Astrocyte (in vitro differentiated cells and primary cell): ENCODE measurements around the gene ZNF101.

DNA sequence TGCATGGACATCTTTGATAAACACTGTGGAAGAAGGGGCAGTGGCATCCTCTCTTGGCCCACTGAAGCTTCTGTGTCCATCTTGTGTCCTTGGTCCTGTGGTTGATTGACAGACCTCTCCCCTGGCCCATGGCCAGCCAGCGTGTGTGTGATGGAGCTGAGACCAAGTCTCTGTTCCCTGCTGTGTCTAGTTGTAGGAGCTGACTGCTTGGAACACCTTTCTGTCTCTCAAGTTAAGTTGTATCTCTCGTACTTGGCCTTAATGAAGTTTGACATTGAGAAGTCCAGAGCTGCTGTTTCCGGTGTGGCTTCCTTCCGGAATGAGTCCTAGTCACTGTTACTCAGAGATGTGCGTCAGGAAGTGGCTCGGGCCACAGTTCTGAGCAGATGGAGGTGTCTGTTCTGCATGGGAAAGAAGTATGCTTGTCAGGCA, 54.2 kb downstream of the GATAD2A start:
- PRO-cap, result no peak
- RRBS, 2 experiments, result no CpG with 5 or more reads among the region's 6 CpGs

GRCh38 chr19:19460752-19461725, 54.3 kb downstream of the TSSK6 start:
- PRO-cap, result no peak
- RRBS, 2 experiments, result 42% methylated on average over 3 of the region's 26 CpGs

DNA sequence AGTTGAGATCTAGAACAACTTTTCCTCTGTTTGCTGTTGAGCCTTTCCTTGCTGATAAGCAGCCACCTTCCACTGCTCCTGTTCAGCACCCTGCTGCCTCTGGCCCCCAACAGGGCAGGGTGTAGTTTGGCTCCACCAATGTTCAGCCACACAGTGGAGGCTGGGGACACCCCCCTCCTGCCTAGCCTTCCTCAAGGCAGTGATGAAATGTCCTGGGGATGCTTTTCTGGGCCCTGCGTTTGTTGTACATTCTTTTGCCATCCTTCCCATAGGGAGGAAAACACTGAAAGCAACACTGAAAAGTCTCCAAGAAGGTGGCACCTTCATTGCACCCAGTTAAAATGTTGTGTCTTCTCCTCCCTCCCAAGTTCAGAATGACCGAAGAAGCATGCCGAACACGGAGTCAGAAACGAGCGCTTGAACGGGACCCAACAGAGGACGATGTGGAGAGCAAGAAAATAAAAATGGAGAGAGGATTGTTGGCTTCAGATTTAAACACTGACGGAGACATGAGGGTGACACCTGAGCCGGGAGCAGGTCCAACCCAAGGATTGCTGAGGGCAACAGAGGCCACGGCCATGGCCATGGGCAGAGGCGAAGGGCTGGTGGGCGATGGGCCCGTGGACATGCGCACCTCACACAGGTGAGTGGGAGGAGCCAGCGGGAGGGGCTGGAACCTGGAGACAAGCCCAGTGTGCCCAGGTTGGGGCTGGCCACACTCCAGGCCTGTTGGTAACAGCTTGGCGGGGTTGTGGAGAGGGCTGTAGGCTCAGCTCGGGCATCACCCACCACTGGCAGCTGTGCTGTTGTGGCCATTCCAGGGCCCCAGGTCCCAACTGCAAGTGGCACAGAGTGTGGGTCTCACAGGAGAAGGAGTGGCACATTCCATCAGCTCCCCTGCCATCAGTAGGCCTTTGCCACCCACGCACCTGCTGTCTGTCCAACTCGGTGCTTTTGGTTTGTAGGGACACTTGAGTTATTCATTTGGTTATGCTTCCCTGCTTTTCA, 50.1 kb downstream of the TSSK6 start:
- PRO-cap, result no peak
- RRBS, 2 experiments, result no CpG with 5 or more reads among the region's 20 CpGs

- PRO-cap, result no peak
- RRBS, 2 experiments, result no CpG with 5 or more reads among the region's 14 CpGs
Observed at GRCh38 chr19:19476478-19477222, 38.7 kb downstream of the TSSK6 start.

DNA sequence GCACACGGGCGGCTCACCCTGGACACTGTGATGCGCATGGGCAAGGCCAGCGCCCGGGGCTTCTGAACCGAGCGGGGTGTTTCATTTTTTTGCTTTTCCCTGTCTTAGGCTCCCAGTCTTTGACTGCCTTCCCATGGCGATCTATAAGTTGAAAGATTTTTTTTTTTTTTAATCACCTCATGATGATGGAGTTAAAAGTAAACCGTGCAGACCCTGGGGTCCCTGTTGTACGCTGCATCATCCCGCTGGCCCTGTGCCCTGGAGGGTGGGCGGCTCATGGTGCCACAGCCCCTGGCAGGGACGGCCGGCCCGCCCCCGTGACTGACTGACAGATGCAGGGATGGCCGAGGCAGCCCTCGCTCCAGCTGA, 9.5 kb downstream of the TSSK6 start:
- PRO-cap, result no peak
- RRBS, 2 experiments, result 95 to 97% methylated on average over 5 of the region's 18 CpGs

DNA sequence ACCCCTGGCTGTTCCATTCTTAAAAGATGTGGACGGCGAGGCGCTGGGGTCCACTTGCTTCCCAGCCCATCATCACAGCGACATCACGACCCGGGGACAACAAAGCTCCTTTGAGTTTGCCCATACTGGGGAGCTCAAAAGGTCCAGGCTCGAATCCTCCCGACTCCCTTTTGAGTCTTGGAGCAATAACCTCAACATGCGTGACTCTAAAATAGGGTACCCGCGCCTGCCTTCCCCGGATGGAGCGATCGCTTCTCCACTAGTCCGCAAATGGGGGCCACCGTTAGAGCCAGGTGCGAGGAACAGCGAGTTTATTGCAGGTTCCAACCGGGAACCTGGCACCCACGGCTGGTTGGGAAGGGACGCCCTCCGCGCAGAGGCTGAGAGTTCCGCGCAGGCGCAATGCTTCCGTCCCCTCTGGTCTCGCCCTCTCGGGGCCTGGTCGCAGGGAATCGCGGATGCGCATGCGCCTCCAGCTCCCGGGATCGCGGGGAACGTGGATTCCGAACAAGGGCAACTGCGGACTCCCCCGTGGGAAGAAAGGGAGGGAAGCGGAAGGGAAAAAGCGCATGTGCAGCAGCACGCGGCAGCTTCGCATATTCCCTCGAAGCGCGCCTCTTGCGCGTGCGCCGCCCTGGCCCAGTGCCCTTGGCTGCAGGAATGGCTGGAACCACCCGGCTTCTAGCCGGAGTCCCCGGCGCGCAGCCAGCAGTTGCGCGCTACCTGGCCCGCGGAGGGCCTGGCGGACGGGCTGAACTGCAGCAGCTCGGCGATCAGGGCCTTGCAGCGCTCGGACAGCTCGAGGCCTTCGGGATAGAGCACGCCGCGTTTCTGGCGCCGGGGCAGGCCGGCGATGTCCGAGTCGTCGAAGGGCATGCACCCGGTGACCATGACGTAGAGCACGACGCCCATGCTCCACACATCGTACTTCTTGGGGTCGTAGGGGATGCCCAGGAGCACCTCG, 1.1 kb downstream of the TSSK6 start:
- PRO-cap, result no peak
- RRBS, 2 experiments, result 24 to 32% methylated on average over 7 of the region's 87 CpGs

GRCh38 chr19:19629972-19631035, 2.3 kb upstream of the LPAR2 start:
- PRO-cap, result no peak
- RRBS, 2 experiments, result 95% methylated on average over 4 of the region's 22 CpGs

DNA sequence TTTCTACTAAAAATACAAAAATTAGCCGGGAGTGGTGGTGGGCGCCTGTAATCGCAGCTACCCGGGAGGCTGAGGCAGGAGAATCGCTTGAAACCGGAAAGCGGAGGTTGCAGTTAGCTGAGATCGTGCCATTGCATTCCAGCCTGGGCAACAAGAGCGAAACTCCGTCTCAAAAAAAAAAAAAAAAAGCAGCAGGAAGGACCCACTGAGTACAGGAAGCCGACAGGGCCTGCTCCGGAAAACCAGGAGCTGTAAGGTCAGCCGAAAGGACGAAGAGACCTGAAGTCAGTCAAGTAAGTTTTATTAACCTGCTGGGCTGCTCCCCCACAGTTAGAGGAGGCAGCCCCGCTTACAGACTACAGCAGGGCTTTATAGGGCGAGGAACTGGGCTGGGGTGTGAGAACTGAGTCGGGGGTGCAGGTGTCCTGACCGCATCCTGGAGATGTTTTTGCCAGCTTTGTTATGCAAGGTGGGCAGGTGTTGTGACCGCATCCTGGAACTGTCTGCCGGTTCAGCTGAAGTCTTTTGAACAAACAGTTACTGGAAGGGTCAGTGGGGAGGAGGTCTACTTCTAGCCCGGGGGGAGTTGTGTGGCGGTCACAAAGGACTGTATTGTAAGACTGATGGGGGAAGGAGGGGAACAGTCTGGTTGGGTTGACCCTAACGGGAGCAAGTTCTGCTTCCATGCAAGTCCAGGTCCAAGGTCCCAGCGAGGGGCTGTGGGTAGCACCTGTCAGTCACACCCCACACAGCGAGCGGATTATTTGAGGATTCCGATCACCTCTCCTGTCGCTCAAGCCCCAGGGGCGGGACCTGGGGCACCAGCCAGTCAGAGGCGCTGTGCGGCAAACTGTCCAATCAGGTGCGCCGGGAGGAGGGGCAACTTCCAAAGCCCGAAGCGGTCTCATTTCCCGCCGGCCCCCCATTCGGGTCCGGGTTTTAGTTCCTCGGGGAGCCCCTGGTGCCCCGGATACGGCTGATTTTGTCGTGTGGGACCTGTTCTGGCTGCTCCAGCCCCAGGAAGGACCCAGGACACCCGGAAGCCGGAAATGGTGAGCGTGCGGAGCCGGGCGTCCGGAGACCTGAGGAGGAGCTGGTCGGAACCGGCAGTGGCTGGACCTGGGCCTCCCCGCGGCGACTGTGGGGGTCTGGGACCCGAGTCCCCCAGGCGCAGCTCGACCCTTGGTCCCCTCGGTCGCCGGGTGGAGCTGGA, at the start of gene ZNF101:
Gene ZNF101, plus strand, starts transcription at position 925 of the 1,213 bp plus-strand sequence.
- PRO-cap, result bidirectional peak, plus-strand start at position 925 of the sequence, minus-strand start at position 759 of the sequence
- RRBS, 2 experiments, result 3 to 7% methylated on average over 20 of the region's 61 CpGs

GRCh38 chr19:19786952-19787290, 34.6 kb downstream of the ZNF506 start:
- PRO-cap, result no peak
- RRBS, 2 experiments, result no CpG with 5 or more reads among the region's 3 CpGs

GRCh38 chr19:19956577-19957179, 55.9 kb downstream of the ZNF93 start:
- PRO-cap, result no peak
- RRBS, 2 experiments, result no CpG with 5 or more reads among the region's 10 CpGs

GRCh38 chr19:20247271-20247767, 80.3 kb downstream of the ZNF486 start:
- PRO-cap, result no peak
- RRBS, 2 experiments, result no CpG with 5 or more reads among the region's 8 CpGs

GRCh38 chr19:20472747-20473157, 92.8 kb downstream of the ZNF737 start:
- PRO-cap, result no peak
- RRBS, 2 experiments, result no CpG with 5 or more reads among the region's 5 CpGs

DNA sequence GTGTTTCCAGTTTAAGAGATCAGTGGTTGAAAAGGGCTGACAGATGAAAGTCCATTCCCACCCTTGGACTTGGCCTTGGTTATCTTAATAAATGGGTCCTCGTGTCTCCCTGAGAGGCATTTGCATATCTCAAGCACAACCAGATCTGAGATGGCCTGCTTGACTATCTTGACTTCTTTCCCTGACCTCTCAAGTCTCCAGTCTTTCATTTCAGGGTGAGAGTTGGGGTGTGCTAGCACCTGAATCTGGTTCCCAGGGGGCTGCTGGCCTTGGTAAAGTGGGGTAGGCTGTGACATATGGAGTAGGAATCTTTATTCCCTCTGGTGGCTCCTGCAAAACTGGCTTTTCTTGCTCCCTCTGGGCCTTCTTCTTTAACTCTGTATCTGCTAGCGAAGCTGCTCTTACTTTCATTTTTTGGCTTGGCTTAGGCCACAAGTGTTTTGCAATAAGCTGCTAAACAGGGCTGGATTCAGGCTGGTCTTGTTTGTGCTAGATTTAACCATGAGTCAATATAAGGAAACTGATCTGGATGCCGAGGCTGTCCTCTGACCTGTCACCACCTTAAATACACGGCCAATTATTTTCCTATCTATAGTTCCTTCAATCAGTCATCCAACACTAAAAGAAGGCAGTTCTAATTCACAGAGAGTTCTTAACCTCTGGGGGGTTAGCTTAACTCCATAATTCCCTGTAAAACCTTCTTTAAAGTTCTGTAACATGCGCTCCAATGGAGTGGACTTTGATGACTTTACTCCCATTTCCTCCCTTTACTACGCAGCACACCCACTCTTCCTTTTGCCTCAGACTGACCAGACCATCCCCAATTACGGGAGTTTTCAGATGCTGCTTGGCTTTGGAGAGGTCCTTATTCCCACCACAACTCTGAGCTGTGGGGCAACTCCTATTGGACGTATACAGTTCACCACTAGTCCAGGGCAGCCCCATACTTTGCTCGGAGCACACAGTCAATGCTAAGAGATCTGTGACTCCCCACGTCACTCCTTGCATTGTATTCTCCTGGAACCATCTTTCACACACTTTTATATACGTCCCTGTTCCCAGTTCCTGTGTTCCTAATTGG, 42.5 kb downstream of the ZNF493 start:
- PRO-cap, result no peak
- RRBS, 2 experiments, result no CpG with 5 or more reads among the region's 11 CpGs

DNA sequence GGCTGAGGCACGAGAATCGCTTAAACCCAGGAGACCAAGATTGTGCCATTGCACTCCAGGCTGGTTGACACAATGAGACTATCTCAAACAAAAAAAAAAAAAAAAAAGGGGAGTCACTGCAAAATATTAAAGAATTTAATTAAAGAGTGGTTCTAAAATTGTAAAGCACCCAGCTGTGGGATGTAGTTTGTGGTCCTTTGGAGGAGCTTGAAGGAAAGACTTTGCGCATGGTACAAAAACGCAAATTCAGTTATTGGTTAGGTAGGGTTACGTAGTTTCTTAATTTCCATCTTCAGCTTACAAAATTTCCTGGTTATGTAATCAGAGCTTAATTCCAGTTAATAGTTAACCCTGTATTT, 932 bp downstream of the ZNF429 start:
- PRO-cap, result no peak
- RRBS, 2 experiments, result no CpG with 5 or more reads among the region's 5 CpGs

GRCh38 chr19:21568538-21569809, 63.6 kb downstream of the ZNF429 start:
- PRO-cap, result no peak
- RRBS, 2 experiments, result 40% methylated on average over 2 of the region's 33 CpGs; no CpG with 5 or more reads in 1 of the 2 experiments

DNA sequence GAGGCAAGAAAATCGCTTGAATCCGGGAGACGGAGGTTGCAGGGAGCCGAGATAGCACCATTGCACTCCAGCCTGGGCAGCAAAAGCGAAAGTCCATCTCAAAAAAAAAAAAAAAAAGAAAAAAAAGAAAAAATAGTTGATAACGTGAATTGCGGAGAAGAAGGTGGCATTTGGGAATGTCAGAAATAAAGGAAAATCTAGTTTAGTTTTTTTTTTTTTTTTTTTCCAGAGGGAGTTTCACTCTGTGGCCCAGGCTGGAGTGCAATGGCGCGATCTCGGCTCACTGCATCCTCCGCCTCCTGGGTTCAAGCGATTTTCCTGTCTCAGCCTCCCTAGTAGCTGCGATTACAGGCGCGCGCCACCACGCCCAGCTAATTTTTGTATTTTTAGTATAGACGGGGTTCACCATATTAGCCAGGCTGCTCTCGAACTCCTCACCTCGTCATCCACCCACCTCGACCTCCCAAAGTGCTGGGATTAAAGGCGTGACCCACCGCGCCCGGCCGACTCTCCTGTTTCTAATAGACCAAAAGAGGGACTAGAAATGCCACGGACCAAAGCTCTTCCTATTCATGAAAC, 743 bp downstream of the ZNF43 start:
- PRO-cap, result no peak
- RRBS, 2 experiments, result no CpG with 5 or more reads among the region's 27 CpGs

GRCh38 chr19:21881640-21881890, 45.6 kb upstream of the ZNF43 start:
- PRO-cap, result no peak
- RRBS, 2 experiments, result no CpG with 5 or more reads among the region's 3 CpGs

GRCh38 chr19:22427582-22428547, 5.7 kb upstream of the ZNF98 start:
- PRO-cap, result no peak
- RRBS, 2 experiments, result 0% methylated on average over 5 of the region's 57 CpGs; no CpG with 5 or more reads in 1 of the 2 experiments

DNA sequence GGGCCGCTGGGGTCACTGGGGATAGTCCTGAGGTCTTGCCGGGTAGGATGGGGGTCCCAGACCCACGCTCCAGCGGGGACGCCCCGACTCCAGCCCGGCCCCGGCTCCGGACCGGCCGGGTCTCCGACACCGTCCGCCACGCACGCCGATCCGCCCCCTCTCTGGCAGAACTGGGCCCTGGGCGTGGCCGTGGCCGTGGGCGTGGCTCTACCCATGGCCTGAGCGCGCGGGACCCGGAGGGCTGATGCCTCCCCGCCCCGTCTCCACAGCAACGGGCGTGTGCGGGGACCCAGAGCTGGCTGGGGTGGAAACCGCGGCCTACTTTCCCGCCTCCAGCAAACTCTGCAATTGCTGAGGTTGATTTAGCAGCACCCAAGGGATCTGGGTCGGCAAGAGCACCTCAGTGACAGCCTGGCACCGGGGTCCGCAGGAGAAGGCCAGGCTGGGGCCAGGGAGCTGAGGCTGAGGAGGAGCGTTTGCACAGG, 96.0 kb upstream of the ZNF98 start:
- PRO-cap, result no peak
- RRBS, 2 experiments, result 41 to 47% methylated on average over 6 to 18 of the region's 38 CpGs

DNA sequence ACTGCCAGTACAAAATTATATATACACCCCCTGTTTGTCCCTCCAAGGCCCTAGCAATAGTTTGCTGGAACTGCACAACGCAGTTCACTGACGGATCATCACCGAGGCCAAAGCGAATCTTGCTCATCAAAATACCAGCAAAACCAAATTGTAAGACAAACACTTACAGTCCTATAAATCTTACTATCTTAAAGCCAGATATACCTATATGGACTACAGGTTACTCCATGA, 104.4 kb upstream of the ZNF492 start:
- PRO-cap, result no peak
- RRBS, 2 experiments, result no CpG with 5 or more reads among the region's 4 CpGs